WTC11 (cell line): ENCODE measurements around the genes MCU, MRPS16, PPP3CB and MYOZ1.

GRCh38 chr10:72067628-72068276 lies 20.6 kb downstream of the SPOCK2 start:
- PRO-cap: no peak

DNA sequence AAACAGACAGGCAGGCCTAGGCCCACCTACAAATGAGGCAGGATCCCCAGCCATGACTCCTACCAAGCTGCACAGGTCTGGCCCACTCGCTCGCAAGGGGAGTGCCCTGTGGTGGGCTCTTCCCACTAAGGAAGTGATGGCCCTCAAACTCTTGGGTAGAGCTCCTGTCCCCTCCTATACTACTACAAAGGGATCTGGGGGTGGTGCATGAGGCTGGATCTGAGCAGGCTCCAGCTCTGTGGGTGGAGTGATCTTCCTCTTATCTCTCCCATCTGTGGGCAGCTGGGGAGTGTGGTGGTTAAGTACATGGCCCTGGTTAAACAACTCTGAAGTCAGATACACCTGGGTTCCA lies 17.2 kb downstream of the DDIT4 start:
- PRO-cap: no peak

- PRO-cap: no peak
These were observed 37.7 kb downstream of the DNAJB12 start for GRCh38 chr10:72316899-72317514.

- PRO-cap: no peak
These were observed 12.8 kb downstream of the DNAJB12 start for GRCh38 chr10:72341953-72342378.

- PRO-cap: unidirectional peak, plus-strand start at chr10:72353850
These were observed 1.3 kb downstream of the DNAJB12 start for GRCh38 chr10:72353250-72353934.

- PRO-cap: no peak
These were observed 500 bp downstream of the MICU1 start for GRCh38 chr10:72625316-72625842.

DNA sequence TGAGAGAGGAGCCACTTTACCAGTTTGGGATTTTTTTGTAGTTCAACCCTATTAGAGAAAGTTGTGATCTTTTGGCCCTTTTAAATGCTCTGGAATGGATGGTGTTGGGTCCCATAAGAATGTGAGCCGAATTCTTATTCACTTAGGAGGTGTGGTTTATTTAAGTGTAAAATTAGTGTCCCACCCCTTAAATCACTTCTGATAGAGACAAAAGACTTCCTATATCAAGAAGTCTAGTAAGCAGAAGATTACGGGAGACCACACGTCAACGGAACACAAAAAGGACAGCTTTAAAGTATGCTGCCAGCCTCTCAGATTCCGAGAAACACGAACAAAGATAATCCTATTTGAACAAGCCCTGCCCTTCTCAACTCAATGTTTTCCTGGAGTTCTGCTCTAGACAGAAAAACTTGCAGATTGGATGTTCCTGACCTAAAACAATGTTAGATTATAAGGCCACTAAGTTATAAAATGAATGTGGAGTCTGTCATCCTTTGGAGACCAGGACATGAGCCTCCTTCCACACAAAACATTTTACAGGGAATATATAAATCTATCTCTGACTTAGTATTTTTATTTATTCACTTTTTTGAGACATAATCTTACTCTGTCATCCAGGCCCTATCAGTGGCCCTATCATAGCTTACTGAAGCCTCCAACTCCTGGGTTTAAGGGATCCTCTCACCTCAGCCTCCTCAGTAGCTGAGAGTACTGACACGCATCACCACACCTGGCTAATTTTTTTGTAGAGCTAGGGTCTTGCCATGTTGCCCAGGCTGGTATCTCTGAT lies 4.8 kb upstream of the MCU start:
- PRO-cap: no peak

DNA sequence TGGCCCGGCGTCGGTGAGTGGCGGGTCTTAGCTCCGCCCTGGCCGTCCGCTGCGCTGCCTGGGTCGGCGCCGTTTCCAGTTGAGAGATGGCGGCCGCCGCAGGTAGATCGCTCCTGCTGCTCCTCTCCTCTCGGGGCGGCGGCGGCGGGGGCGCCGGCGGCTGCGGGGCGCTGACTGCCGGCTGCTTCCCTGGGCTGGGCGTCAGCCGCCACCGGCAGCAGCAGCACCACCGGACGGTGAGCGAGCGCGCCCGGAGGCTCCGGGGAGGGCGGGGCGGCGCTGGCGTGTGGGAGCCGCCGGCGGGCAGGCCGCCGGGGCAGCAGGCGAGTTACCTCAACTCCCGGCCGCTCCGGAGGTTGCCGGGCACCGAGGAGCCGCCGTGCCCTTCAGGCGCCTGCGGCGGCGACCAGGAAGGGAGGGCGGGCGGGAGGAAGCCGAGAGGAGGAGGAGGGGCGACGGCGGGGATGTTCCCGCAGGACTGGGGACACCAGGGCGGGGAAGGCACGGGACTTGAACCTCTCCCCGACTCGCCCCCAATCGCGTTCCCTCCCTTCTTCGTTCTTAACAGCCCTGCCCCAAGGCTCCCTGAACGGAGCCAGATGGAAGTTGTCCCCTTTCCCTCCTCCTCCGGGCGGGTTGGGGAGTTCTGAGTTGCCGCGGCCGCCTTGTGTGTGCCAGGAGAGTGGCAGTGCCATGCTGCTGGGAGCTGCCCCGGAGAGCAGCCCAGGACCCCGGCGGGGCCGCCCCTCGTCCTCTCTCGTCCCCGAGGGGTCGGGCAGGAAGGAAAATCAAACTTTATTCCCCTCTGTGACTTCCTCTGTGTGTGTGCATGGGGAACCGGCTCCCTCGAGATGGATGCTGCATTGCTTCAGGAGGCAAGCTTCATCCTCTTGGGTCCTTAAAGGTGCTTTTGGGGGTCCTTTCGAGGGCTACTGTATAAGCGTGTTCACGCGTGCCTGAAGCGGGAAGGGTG lies at the start of gene MCU:
TSS of gene MCU (plus strand) at position 78 of the 973 bp plus-strand sequence.
- PRO-cap: unidirectional peak, plus-strand start at position 78 of the sequence; bidirectional peak, plus-strand start at position 578 of the sequence, minus-strand start at position 407 of the sequence

DNA sequence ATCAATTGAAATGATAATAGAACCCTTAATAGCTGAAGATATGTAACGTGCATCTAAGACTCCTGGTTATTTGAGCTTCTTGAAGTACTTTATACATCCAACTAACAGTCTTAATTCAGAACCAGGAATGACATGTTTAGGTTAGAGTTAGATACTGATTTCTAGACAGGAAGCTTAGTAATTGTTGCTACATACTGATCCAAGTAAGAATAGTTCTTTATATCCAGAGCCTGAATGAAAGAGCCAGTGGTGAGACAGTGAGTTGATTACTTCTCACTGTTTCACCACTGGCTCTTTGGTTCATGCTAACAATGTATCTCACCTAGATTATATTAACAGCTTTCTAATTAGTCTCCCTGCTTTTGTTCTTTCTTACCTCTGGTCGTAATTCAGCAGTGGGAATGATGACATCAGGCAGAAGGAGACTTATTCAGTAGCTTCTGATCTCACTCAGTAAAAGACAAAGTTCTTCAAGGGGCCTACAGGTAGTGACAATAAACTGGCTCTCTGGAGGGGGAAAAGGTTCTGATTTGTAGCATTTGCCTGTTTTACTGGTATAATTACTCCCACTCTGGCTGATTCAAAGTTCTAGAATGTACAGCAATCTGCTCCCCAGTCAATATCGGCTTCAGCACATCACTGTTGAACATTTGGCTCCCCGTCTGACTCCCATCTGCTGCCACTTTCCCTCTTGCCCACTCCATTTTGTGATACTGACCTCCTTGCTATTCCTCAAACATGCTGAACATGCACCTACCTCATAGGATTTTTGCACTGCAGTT lies 29.0 kb downstream of the MCU start:
- PRO-cap: no peak

- PRO-cap: no peak
These were observed 50.6 kb downstream of the MCU start for GRCh38 chr10:72742532-72743004.

DNA sequence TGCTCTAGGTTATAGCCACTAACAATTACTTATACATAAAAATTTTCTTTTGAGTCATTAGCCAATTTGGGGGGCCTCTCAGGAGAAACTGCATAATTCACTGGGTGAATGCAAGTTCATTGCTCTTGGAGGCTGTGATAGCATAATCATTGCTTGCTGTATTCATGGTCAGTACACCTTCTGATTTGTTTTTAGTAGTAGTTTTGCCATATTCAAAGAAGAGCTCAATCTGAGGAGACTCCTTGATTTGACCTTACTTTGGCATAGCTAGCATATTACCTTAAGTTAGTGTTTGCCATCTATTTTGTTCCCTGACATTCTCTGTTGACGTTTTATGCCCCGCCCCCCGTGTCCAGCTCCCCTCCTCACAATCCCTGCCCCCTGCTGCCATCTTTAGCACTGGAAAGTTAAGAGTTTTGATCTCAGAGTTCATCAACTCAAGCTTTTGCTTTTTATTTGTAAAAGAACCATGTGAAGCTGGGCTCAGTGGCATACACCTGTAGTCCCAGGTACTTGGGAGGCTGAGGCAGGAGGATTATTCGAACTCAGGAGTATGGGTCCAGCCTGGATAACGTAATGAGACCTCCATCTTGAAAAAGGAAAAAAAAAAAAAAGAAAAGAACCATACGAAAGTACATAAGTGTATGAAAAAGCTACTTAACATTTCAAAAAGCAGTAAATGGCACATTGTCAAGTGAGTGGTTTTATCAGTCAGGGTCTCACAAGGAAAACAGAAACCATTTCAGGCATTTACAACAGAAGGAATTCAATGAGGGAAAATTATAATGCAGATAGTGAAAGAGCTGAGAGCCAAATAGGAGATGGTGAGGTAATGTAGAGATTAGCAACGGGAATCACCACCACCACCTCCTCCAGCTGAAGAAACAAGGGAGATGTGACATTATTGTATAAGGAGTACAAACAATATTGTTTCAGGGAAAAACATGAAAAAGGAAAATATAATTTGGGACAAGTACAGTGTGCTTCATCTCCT lies 64.8 kb downstream of the MCU start:
- PRO-cap: no peak

GRCh38 chr10:73131201-73131771 lies 21.0 kb downstream of the NUDT13 start:
- PRO-cap: no peak

DNA sequence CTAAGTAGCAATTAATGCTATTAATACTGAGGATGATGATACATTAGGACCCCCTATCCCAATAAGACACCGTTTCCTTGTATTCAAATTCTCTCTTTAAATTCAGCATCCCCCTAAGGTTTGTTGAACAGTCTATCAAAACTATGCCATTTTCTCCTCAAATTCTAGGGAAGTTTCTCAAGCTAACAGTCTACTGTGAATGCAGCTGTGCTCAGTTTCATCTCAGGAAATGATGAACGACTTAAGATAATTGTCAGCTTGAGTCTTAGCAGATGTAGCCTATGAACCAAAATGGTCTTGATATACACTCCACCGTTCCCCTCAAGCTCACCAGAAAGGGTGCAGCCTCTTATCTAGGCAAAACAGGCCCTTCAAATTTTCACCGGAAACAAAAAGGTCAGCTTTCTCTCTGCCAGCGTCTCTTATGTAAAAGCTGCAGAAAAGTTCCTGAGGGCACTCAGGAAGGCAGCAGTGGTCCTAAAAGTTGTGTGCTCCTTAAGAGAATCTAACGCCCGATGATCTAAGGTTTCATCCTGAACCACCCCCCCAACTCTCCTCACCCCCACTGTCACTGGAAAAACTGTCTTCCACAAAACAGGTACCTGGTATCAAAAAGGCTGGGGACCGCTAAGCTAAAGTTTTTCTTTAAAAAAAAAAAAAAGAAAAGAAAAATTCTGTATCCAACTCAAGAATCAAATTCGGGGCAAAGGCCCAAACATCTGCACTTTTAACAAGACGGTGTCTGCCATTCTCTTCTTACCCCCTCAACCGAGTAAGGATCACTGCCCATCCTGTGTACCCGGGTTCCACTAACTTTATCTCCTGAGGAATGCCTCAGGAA lies 2.0 kb downstream of the DNAJC9 start:
- PRO-cap: no peak

- PRO-cap: bidirectional peak, plus-strand start at chr10:73252783, minus-strand start at chr10:73252644
These were observed at the start of gene MRPS16 for GRCh38 chr10:73252188-73253219. Gene MRPS16, minus strand, starts transcription at chr10:73252644.

- PRO-cap: unidirectional peak, plus-strand start at chr10:73495486; unidirectional peak, plus-strand start at chr10:73495547; bidirectional peak, plus-strand start at chr10:73495753, minus-strand start at chr10:73495663
These were observed 623 bp downstream of the PPP3CB start for GRCh38 chr10:73494924-73495878.

DNA sequence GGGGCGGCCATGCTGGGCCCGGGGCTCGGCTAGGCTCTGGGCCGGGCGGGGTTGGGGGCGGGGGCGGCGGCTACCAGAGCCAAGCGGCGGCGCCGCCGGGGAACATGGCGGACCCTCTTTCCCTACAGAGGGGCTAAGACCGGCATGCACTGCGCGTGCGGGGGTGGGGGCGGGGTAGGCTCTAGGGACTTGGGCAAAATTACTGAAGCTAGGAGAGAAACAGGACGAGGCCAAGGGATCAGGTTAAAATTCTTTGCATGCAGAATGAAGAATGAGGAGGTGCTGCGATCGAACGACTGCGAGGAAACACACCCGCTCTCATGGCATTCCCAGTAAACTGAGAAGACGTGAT lies at the start of gene PPP3CB:
TSS of gene PPP3CB (minus strand) at position 146 of the 352 bp plus-strand sequence.
- PRO-cap: bidirectional peak, plus-strand start at position 252 of the sequence, minus-strand start at position 120 of the sequence

GRCh38 chr10:73517228-73518134 lies 21.7 kb upstream of the PPP3CB start:
- PRO-cap: no peak

DNA sequence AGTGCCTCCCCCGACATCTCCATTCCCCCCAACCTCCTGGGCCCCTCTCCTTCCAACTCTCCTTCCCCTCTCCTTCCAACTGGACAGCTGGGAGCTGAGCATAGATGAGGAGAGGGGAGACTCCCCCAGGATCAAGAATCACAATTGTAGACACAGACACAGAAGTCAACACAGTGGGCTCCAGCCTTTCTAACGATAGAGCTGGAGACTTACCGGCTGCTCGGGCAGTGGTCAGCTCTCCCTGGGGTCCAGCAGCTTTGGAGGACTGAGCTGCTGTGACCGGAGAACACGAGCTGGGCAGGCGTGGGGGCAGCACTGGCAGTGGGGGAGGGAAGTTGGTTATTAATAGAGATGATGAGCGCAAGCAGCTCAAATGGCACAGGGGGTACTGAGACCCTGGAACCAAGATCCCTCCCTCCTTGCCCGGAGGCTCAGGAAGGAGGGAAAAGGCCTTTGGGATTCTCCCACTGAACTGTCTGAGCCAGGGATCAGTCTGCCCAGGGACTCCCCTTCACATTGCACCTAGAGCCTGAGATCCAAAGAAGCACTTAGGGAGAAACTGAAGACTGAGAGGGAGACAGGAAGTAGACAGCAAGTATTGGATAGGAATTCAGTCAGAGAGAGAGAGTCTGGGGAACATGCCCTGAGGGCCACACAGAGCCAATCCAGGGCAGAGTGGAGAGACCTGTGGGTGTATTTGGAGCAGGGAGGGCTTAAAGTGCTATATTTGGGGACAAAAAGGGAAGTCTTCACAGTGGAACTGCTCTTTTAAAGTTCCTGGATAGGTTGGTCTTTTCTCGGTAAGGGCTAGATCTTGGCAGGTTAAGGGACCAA lies at the start of gene MYOZ1:
TSS of gene MYOZ1 (minus strand) at position 277 of the 834 bp plus-strand sequence.
- PRO-cap: no peak

DNA sequence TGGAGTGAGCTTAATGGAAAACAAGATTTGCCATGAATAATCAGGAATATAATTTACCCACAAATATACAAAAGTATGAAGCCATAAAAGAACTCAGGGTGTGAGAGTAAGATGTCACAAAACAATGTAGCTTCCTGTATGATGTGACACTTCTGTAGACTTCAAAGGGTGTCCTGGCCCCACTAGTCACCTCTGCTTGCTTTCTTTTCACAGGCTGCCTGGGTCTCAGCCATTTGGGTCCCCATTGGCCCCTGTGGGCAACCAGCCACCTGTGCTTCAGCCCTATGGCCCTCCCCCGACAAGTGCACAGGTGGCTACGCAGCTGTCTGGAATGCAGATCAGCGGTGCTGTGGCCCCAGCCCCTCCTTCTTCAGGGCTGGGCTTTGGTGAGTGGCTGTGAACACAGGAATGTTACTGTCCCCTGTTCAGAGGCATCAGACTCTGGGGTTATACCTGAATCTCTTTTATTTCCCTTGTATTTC lies 12.6 kb upstream of the FUT11 start:
- PRO-cap: no peak

DNA sequence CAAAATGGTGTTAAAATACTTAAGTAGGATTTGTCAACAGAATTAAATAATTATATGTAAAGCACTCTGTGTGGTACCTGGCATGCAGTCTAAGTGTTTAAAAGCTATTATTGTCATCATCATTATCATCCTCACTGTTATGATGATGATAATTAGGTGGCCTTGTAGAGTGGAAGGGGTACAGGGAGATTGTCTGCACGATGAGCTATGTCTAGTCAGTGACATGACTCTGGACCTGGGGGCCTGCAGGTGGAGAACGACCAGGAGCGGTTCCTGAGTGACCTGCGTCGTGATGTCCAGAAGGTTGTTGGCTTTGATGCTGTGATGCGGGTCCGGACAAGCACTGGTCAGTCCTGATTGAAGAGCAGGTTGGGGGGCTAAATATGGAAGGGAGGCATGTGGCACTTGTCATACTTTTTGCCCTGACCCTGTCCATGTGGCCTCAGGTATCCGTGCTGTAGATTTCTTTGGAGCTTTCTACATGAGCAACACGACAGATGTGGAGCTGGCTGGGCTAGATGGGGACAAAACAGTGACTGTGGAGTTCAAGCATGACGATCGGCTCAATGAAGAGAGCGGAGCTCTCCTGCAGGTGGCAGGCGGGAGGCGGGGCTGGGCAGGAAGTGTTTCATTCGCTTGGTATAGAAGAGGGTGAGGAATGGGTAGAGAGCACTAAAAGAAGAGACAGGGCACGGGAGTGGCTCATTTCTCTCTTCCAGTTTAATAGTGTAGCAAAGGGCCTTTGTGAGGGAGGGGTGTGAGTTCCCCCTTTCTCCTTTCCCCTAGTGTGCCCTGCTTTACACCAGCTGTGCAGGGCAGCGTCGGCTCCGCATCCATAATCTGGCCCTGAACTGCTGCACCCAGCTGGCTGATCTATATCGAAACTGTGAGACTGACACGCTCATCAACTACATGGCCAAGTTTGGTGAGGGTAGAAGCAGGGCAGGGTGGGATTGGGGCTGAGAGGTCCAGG lies 3.2 kb upstream of the FUT11 start:
- PRO-cap: no peak